Measurements from ENCODE around the genes CYLC1, CPXCR1, PCDH11X, TNMD, RPL36A, ARMCX1 and ARMCX2.

- RRBS, result no CpG with 5 or more reads among the region's 5 CpGs
Measured at GRCh38 chrX:82756383-82756716, 751.7 kb upstream of the POU3F4 start.

DNA sequence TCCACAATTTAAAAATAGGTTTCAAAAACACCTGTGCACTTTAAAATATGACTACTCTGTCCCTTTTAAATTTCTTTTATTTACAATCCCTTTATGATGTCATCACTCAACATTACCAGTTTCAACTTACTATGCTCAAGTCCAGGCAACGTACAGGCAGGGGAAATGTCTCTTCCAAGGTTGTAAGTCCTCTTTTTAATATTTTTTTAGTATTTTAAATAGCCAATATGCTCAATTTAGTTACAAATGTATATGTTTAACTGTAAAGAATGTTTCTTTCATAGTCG, at the start of gene CYLC1:
Gene CYLC1 (plus strand): TSS at position 129 of the 287 bp plus-strand sequence.
- RRBS, result no CpG with 5 or more reads among the region's 2 CpGs

DNA sequence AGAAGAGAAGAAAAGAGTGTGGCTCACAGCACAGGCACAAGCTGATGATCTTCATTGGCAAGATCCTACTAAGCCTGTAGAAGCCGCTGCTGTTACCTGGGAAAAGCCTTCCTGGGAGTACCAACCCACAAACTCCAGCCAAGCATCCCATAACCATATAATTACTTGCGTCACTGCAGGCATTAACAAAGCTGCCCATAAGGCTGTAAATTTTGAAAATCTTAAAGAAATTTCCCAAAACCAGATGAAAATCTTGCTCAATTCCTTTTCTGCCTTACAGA, 237.8 kb upstream of the HDX start:
- RRBS, result no CpG with 5 or more reads among the region's 2 CpGs

DNA sequence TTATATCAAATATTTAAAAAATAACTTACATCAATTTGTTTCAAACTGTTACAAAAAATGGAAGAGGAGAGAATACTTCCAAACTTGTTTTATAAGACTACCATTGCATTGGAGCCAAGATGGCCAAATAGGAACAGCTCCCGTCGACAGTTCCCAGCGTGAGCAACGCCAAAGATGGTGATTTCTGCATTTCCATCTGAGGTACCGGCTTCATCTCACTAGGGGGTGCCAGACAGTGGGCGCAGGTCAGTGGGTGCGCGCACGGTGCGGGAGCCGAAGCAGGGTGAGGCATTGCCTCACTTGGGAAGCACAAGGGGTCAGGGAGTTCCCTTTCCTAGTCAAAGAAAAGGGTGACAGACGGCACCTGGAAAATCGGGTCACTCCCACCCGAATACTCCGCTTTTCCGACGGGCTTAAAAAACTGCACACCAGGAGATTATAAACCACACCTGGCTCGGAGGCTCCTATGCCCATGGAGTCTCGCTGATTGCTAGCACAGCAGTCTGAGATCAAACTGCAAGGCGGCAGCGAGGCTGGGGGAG, 149.7 kb upstream of the POF1B start:
- RRBS, result no CpG with 5 or more reads among the region's 21 CpGs

DNA sequence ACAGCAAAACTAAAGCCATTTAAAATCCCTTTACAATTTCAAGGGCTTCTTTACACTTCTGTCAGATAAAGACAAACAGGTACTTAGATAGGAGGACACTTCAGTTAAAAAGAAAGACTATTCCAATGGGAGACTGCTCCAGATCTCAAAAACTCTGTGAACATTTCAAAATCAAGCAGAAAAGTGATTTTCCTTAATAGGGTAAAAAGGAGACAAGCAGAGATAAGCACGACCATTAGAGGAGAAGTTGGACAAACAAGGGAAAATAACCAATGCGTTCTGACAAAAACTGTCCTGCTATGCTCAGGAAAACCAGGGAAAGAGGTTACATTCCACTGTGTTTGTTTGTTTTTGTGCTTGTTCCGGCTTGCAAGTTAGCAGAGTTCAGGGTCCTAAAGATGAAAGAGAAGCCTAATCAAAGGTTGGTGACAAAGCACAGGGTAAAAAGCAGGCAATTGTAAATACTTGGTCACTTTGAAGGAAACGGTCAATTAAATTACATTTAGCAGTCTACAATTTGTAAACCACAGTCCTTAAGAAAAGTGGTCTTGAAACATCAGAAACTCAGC, 186.4 kb upstream of the CPXCR1 start:
- RRBS, result no CpG with 5 or more reads among the region's 4 CpGs

- RRBS, result no CpG with 5 or more reads among the region's 5 CpGs
Measured at GRCh38 chrX:88604661-88605268, 142.3 kb upstream of the CPXCR1 start.

DNA sequence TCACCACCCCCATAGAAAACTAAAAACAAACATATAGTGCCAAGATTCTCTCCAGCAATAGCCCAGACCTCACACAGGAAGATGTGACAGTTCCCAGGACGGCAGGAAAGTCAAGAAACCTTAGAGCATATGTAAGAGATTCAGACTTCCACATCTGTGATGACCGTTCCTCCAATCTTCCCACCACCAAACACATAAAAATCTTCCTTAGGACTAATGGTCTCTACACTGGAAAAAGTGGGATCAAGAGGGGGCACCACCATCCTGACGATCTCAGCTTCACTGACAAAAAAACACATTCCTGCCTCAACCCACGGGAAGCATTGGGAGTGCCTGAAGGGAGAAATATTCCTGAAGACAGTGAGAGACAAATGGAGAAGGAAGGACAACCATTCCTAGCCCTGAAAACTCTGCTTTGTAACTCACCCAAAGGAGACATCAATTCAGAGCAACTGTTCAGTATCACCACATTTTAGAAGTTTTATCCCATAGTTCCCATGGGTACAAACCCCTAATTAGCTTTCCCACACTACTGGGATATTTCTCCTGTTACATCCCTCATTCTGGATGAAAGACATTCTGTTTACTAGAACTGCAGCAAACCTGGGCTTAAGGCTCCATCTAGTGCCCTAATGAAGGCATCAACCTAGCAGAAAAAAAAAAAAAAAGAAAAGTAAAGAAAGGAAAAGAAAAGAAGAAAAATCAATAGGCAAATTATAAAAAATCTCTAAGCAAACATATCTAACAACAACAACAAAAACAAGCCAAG, 133.9 kb upstream of the CPXCR1 start:
- RRBS, result no CpG with 5 or more reads among the region's 4 CpGs

DNA sequence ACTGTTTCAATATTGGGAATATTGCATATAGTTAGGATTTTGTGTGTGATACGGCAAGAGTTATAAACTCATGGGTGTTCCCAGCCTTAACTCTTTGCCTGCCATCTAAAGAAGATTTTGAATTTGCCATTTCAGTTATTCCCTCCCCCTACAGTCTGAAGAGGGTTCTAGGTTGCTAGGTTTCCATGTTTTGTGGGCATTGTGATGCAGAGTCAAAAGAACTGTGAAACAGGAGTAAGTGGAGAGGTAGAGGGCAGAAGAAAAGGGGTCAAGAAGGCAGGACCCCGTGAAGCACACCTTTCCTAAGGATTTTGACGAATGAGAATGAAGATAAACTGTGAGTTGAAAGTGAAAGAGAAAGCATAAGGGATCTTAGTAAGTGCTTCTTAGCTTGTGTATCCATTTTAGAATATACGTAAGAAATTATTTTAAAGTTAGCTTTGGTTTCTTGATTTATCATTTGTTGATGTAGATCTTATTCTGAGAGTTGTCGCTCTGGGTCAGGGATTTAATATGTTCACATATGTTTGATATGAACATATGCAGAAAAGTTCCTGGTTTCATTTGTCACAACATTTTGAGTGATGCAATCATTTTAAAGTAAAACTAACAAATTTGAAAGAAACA, at the start of gene CPXCR1:
Gene CPXCR1 (plus strand): TSS at position 231 of the 627 bp plus-strand sequence.
- RRBS, result no CpG with 5 or more reads among the region's 5 CpGs

GRCh38 chrX:91779054-91779638, at the start of gene PCDH11X:
PCDH11X (plus strand) TSS chrX:91779375.
- RRBS, result no CpG with 5 or more reads among the region's 36 CpGs

GRCh38 chrX:94400529-94400864, 726.5 kb downstream of the FAM133A start:
- RRBS, result no CpG with 5 or more reads among the region's 2 CpGs

DNA sequence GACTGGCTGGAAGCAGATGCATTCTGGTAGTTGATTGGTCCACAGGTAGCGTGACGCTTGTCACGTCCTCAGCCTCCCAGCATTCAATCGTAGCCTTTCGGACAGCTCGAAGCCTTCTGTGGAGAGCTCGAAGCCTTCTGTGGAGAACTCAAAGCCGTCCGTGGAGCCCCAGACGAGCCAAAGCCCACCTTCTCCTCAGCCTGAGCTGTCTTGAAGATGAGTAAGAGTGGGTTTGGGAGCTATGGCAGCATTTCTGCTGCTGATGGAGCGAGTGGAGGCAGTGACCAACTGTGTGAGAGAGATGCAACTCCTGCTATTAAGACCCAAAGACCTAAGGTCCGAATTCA, 360 bp downstream of the RPA4 start:
- RRBS, result no CpG with 5 or more reads among the region's 12 CpGs

- RRBS, result no CpG with 5 or more reads among the region's 2 CpGs
Measured at GRCh38 chrX:97201346-97201839, 317.7 kb downstream of the RPA4 start.

DNA sequence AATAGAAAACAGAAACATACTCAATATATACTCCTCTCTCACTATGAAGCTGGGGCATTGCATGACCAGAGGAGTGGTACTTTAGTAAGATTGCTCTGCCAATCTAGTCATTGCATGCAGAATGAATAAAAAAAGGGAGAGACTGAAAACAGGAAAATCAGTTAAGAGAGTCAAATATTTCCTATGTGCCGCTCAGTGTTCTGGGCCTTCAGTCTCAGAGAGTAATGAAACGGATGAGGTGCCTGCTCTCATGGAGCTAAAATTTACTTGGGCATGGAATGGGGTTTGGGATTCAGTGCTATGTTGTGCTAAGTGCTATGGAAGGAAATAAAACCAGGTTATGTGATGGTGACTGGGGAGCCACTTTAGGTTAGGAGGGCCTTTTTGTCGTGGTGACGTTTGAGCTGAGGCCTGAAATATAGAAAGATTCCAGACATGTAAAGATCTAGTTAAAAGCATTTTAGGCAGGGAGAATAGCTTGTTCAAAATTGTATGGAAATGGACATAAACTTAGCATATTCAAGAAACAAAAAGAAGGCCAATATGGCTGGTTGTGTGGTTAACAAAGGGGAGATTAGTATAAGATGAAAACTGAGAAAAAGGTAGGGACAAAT, 381.6 kb downstream of the RPA4 start:
- RRBS, result no CpG with 5 or more reads among the region's 4 CpGs

- RRBS, result no CpG with 5 or more reads among the region's 2 CpGs
Measured at GRCh38 chrX:100584618-100585210, at the start of gene TNMD. TNMD (plus strand) TSS chrX:100584936.

DNA sequence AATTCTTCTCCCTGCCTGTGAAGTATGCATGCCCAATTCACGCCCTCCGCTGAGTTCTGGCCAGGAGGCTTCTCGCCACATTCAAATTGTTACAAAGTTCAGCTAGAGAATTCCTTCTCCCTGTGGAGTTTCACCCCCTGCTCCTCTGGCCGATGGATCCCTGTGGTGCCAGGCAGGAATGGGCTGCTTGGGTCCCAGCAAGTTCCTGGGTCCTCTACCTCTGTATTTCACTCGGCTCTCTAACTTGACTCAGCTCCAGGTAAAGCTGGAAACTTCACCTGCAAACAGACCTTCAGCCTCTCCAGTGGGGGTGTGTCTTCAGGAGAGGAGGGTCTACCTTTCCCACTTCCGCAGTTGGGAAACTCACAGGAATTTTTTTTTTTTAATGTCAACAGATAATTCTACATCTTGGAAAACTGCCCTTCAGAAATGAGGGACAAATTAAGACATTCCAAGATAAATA, 7.4 kb upstream of the CSTF2 start:
- RRBS, result no CpG with 5 or more reads among the region's 6 CpGs

- RRBS, result 33% methylated on average over 2 of the region's 51 CpGs
Measured at GRCh38 chrX:101390381-101391578, at the start of gene RPL36A. RPL36A (plus strand) TSS chrX:101391011.

DNA sequence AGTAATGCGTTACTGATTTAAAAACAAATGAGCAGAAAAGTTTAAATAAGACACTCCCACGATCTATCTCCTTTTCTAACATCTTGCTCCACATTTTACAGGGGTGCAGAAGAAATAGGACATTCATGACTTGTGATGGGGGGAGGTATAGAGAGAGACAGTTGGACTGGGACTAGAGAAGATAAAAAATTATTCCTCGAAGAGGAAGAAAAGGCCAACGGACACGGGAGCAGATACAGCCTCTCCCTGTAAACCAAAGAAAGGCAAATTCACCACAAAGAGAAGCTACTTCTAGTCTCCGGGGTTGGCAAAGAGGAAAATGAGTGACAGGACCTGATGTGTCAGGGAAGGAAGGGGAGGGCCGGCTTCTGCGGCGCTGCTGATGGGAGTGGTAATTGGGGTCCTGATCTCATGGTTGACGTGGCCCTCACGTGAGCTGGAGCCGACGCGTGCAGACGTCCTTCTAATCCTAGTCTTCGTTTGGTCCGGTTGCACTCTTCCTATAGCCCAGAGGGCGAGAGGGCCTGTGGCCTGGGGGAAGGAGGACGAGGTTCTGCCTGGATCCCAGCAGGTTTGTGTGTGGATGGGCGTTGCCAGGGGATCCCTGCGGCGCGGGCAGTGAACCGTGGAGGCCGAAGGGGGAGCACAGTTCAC, at the start of gene ARMCX1:
Gene ARMCX1 (plus strand): TSS at position 458 of the 654 bp plus-strand sequence.
- RRBS, result 17% methylated on average over 1 of the region's 25 CpGs

DNA sequence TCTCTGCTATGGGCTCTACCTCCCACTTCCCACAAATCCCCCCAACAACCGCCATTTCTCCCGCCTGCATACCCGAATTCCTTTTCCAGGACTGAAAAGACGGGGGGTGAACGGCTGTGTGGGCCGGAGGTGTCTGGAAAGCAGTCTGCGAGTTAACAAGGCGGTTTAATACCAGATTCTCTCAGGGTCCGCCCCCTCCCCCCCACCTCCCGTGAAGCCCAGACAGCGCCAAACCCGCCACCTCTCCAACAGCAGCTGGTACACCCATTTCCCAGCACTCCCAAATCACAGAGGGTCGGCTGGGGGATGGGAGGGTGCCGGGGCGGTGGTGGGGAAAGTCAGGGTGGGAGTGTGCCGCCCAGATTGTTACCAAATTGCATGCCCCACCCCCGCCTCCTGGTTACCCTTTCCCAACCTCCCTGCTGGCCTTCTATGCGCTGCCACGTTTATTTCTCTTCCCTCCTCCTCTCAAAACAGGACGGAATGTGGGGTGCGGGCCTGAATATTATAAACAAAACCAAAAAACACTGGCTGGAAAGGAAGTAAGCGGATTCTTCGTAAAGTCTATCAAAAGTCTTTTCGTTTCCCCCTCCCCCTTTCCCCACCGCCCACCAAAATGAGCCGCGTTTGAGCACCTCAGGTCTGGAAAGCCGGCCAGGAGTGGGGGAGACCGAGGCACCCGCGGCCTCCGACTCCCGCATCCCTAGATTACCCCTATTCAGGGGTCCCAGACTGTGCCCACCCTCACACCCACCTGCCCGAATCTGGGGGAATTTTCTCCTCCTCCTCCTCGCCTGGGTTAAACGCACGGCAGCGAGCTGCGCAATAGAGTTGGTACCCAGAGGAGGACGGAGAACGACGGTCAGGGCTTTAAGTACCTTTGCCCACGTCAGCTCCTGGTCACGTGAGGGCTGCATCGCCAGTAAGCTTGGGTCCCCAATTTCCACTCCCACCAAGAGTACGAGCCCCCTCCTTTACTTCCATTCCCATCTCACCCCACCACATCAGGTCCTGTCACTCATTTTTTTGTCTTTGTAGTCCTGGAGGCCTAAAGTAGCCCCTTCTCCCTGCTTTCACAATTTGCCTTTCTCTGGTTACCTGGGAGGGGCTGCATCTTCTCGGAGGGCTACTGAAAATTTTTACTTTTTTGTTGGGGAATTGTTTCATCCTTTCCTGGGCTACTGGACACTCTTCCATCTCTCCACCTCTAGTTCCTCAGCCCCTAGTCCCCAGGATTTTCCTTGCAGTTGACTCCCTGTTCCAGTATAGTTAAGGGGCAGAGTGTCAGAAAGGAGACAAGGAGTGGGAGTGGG, at the start of gene ARMCX2:
Gene ARMCX2 (minus strand): TSS at position 847 of the 1,313 bp plus-strand sequence.
- RRBS, result no CpG with 5 or more reads among the region's 47 CpGs

DNA sequence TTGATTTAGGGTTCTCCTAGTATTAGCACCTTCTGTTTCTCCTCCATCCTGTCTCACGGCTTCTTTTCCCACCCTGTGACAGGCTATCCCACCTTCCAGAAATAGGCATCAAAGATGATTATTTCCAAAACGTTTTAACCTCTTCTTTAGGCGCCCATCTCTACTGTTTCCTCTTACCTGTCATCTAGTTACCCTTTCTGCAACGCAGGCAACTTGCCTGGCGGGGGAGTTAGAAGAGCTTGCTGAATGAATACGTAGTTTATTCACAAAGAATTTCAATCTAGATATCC, 960 bp downstream of the BEX5 start:
- RRBS, result no CpG with 5 or more reads among the region's 6 CpGs

- RRBS, result no CpG with 5 or more reads among the region's 3 CpGs
Measured at GRCh38 chrX:102658361-102658913, 7.2 kb downstream of the GPRASP1 start.

Measured in AG09319 (cell line).